REH cell (cell line): ENCODE data around the genes SLC22A2 and QKI.

DNA sequence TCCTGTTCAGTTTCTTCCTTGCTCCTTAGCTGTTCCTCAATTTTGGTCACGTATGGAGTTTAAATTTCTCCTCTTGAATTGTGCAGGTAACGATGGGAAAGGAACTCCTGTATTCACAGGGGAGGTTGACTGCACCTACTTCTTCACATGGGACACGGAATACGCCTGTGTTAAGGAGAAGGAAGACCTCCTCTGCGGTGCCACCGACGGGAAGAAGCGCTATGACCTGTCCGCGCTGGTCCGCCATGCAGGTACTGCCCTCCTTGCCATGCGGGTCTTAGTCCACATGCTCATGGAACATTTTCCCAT is 71.5 kb downstream of the IGF2R start:
- PRO-cap: no peak

DNA sequence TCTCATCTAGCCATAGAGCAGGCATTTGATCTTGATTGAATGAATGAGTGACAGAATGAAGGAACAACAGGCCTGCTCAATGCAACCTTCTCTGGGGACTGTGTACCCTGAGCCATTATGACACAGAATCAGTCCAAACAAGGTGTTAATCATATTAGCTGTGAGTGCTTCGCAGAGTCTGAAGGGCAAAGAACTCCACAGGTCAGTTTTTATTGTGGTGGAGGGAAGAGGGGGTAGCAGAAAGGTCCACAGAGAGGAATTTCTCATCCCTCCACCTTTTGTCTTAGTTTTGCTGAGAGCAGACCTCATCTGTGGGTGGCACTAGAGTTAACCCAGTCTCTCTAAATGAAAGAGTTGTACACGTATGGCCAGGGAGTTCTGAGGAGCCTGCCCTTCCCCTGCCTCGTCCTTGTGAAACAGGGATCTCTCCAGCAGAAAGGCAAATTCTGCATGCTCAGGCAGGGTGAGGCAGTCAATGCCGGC is 13.6 kb downstream of the SLC22A1 start:
- PRO-cap: no peak

DNA sequence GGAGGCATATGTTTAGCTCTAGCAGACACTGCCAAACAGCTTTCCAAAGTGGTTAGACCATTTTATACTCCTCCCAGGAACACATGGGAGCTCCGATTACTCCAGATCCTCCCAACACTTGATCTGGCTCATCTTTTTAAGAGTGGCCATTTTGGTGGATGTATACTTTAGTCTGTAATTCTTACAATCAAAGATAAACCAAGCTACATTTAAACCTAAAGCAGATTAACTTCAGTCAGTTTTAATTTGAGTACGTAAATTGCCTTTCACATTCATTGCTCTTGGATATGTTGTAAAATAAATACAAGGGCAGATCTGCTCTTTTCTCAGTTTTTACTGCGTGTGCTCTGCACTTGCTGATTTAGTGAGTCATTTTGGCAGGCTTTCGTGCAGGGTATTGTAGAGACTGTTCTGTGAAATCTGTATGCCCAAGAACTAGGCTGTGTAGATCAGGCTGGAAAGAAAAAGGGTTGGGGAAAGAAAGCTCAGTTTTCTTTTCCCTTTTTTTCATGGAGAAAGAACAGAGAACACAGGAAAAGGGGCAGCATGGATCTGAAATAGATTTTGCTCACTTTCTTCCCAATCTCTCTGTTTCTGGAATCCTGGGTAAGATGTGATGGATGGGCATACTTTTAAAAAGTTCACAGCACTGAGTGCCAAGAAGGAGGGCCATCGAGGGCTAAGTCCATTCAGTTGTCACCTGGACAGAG is 19.7 kb downstream of the SLC22A1 start:
- PRO-cap: no peak

GRCh38 chr6:160163185-160163845 is 41.7 kb downstream of the SLC22A1 start:
- PRO-cap: no peak

GRCh38 chr6:160258707-160259248 is at the start of gene SLC22A2:
TSS of gene SLC22A2 (minus strand) at chr6:160258821.
- PRO-cap: no peak

- PRO-cap: no peak
These were observed 12.6 kb downstream of the SLC22A3 start for GRCh38 chr6:160360581-160361325.

DNA sequence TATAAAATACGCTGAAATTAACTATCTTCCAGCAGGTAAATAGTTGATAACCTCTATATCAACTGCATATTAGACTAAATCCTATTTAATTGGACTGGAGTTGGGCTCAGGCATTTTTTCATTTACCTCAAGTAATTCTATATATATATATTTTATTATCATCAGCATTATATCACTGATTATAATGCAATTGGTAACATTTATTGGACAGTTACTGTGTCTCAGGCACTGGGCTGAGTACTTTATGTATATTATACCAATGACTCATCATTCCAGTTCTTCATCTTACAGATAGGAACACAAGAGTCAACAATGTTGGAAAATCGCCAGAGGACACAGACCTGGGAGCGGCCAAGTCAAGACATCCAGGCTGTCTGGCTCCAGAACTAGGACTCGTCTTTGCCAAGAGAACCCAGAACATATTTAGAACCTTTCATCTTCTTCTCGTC is 43.1 kb downstream of the SLC22A3 start:
- PRO-cap: no peak

DNA sequence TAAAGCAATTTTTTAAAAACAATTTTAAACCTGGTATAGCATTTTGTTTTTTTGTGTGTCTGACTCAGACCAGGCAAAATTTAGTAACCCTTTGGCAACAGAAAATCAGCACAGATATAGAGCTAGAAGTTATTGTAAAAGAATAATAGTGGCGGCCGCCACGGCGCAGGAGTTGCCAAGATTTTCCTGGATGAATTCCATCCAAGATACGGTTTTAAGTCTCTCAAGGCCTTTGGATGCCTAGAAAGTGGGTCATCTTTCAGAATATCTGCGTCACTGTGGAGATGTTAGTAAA is 82.9 kb downstream of the SLC22A3 start:
- PRO-cap: no peak

DNA sequence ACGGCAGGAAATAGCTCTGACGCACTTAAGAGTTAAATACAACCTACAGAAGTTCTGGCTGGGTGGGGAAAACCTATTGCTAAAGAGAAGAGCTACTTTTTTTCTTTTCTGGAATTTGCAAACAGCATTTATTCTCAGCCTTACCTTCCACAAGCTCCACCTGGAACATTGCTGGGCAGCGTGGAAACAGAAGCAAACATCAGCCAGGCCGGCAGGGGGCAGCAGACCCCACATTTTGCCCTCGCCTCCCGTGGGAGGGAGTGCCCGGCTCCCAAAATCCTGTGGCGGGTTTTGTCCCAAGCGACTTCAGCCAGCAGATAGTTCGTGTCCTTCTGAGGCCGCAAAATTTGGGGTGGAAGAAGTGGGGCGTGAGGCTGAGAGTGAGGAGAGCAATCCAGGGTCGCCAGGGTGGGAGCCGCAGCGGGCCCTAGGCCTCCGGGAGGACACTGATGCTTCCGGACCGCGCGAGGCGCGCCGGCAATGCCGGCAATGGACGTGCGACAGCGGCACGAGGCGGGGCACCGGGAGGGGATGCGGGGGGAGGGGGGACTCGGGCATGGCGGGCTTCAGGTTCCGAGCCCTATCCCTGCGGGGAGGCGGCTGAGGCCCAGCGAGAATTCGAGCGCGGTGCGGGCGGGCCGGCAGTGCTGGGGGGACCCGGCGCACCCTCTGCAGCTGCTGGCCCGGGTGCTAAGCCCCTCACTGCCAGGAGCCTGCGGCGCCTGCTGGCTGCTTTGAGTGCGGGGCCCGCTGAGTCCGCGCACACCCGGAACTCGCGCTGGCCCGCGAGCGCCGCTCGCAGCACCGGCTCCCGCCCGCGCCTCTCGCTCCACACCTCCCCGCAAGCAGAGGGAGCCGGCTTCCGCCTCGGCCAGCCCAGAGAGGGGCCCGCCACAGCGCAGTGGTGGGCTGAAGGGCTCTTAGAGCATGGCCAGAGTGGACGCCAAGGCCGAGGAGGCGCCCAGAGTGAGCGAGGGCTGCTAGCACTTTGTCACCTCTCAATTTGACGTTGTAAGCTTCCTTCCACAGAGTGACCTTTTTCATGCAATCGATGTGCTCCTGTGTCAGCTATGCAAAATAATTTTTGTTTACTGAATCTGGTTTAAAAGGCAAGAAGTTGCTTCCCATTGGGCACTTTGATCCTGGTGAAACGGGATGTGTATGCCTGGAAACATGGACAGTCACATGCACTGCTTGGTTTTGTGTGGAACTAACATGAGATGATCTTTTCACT is 143.8 kb downstream of the LPA start:
- PRO-cap: no peak

DNA sequence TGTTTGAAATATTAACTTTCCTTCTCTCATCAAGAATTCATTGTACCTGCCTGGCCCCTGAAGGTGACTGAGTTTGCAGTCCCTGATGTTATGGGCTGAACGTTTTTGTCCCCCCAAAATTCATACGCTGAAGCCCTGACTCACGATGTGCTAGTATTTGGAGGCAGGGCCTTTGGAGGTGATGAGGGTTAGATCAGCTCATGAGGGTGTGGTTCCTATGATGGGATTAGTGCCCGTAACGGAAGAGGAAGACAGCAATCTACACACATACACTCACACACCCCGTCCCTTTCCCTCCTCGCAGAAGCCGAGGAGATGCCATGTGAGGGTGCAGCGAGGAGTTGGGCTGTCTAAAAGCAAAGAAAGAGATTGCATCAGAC is 64.9 kb upstream of the MAP3K4 start:
- PRO-cap: no peak

- PRO-cap: no peak
These were observed 4.6 kb downstream of the MAP3K4 start for GRCh38 chr6:160995967-160996783.

- PRO-cap: no peak
These were observed 85.7 kb downstream of the MAP3K4 start for GRCh38 chr6:161077044-161077944.

DNA sequence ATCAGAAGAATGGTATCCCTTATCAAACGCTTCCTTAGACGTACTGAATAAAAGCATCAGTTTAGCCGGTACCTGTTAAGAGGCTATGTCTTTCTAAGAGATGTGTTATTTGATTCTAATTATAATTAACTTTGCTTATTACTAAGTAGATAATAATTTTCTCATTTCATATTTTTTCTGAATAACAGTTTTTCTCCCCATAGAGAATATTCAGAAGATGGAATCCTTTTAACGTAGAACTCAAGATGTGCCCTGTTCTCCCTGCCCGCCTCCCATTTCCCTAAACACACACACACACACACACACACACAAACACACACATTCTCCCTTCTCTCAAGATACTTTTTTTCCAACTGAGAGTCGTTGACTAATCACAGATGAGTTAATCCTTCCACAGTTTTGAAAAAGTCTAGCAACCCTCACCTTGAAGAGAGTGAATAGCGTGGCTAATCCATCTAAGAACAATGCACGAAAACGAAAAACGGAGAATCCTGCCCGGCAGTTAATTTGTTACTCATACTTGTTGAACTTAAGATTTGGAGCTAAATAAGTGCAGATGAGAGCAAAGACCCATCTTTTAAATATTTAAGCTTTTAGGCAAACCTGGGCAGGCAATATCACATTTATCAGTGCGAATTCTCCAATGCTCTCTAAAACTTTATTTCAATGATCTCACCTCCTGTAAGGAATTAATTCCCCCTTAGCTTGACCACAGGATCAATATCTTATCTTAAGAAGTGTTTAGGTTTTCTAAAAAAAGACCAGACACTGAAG is 1.3 kb downstream of the AGPAT4 start:
- PRO-cap: no peak

- PRO-cap: no peak
These were observed 212.4 kb upstream of the AGPAT4 start for GRCh38 chr6:161486254-161486630.

GRCh38 chr6:162388147-162388500 is 339.4 kb downstream of the PRKN start:
- PRO-cap: no peak

GRCh38 chr6:162488493-162488897 is 239.1 kb downstream of the PRKN start:
- PRO-cap: no peak

- PRO-cap: no peak
These were observed 265.7 kb upstream of the QKI start for GRCh38 chr6:163148796-163149296.

DNA sequence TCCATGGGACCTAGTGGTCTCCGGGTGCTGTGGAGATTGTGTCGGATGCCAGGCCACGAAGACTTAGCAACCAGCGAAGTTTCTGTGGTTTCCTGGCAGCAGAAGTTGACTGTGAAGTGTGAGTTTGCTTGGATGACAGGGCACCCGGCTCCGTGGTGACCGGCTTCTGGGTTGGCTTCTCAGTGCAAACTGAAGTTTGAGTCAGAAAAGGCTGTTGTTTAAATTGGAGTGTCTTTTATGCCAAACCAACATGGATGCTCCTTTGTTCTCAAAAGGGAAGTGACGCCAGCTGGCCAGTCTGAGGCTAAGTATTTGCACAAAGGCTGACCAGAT is 164.9 kb upstream of the QKI start:
- PRO-cap: no peak

- PRO-cap: bidirectional peak, plus-strand start at chr6:163414720, minus-strand start at chr6:163414648; bidirectional peak, plus-strand start at chr6:163415139, minus-strand start at chr6:163415003
These were observed at the start of gene QKI for GRCh38 chr6:163414299-163415379. TSS of gene QKI (plus strand) at chr6:163414718.

DNA sequence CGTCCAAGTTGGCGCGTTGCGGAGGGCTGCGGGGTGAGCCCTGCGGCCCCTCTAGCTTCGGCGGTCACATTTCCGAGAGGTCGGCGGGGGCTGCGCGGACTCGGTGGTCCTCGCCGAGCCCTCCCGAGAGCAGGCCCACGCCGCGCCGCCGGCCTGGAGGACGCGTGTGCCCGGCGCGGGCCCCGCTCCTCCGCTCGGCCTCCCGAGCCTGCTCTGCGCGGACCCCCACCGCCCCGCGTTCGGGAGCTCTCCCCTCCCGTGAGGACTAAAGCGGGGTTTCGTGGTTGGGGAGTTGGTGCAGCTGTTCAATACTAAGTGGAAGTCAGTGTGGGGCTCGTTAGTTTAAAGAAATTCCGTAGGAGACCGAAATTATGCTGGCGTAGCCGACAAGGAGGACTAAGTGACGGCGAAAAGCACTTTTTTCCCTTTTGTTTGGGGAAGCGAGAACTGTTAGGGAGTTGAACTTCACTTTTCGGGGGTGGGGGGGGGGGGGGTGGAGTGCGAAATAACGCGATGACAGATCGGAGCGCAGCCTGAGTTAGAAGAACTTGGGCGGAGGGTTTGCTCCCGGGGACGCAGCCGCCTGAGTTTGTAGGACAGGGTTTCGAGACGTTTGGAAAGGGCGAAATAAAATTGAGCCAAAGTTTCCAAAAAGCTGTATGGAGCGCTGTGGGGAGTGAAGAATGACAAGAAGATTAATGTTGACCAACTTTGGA is 1.2 kb downstream of the QKI start:
- PRO-cap: bidirectional peak, plus-strand start at position 578 of the sequence, minus-strand start at position 217 of the sequence